ENCODE measurements around a stretch of chr22.

GRCh38 chr22:39472357-39473448 lies 15.9 kb downstream of the MGAT3 start:
- PRO-cap, result bidirectional peak, plus-strand start at chr22:39472763, minus-strand start at chr22:39472524

- PRO-cap, result no peak
These were observed 15.4 kb upstream of the MIEF1 start for GRCh38 chr22:39486749-39487100.

DNA sequence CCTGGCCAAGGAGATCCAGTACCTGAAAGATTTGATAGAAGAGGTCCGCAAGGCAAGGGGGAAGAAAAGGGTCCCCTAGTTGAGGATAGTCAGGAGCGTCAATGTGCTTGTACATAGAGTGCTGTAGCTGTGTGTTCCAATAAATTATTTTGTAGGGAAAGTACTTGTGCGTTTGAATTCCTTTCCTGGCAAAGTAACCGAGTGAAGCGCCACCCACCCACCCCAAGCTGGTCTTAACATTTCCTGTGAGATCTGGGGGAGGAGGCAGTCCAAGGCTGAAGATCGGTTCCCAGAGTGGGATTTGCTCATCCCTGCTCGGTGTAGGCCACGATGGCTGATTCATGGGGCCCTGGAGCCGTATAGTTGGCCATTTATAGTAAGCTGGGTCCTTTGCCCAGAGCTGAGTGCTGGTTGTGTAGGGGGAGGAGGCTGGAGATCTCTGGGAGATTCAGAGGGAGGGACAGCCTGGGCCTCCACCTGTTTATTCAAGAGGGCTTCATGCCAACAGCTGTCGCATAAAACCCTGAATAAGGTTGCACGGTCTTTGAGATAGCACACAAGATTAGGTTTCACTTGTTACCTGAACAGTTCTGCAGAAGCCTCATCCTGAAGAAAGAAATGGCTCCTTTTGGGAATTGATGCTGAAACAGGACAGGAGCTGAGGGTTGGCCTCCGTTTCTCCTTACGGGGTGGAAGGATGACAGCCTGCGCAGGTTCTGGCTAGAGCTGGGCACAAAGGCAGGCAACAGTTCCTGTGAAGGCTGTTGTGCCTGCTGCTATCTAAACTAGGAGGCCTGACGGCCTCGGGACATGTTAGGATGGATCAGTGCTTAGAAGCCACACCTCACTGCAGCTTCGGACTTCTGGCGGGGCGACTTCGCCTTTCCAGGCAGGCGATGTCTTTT lies 2.4 kb downstream of the ATF4 start:
- PRO-cap, result no peak

DNA sequence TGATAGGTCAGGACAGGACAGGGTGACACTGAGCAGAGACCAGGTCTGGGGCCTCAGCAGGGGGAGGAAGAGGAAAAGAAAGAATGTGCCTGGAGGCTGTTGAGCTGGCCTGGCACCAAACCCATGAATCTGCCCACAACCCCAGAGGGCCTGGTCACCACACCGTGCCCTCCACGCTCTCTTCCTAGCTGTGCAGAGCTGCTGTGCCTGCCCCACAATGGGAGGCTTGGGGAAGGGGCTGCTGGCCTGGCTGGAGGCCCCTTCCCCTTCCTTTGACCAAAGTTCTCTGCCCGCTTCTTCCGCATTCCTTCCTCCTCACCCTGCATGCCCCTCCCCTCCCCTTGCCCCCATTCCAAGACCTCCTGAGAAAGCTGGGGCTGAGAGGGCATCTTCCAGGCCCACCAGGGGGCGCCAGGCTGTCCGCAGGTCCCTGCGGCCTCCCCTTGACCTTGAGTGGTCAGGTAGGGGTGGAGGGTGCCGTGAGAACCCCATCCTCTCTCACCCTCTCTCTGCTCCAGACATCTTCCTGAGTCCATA lies 11.0 kb upstream of the CACNA1I start:
- PRO-cap, result no peak

DNA sequence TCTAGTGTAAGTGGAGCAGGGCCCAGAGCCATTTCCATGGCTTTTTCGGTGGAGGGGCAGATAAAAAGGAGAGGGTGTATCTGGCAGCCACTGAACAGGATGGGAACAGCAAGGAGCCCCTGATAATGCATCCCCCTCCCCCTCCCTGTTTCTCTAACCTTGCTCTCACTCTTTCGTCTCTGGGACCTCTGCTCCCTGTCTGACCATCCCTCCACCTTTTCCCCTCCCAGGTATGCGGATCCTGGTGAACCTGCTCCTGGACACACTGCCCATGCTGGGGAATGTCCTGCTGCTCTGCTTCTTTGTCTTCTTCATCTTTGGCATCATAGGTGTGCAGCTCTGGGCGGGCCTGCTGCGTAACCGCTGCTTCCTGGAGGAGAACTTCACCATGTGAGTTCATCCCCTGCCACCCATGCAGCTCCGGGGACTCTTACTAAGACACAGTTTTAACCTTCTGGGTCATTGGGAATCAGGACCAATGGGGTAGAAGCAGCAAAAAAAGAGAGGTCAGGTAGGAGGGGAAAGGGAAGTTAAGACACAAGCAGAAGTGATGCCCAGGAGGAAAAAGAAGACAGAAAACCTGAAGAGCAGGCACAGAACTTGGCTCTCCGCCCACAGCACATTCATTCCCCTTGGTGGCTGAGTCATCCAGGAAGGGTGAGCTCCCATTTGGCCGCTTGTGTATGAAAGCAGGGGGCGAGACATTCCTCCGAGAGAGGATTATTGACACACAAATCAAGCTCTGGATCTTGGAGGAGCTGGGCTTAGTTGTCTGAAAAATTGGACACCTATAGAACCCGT lies 64.0 kb downstream of the CACNA1I start:
- PRO-cap, result no peak

GRCh38 chr22:39727405-39727882 lies 156.9 kb downstream of the CACNA1I start:
- PRO-cap, result no peak

DNA sequence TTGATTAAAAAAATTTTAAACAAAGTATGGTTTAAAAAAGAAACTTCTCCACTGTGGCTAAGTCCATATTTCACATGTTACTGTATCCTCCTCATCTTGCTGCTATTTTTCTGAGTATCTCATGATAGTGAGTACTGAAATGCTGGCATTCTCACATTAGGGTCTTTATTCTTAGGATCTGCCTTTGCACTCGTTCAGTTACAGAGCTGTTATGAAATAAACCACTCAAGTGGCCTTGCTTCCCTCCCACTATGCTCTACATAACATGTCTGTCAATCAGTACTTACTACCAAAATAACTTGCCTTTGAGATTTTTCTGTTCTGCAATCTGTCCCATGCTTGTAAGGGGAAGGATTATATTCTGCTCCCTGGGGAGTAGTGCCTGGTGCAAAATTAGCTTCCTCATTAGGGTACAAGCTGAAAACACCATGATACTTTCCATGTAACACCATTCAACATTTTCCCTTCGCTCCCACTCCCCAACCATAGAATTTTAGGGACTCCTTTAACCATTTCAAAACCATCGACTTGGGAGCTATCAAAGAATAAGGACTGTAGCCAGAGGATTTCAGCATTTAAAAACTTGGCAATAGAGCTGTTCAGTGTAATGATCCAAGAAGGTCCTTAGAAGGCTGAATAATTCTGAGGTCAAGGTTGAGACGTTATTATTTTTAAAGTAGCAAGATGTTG lies 1.9 kb upstream of the GRAP2 start:
- PRO-cap, result no peak

- PRO-cap, result no peak
These were observed 26.5 kb upstream of the TMA7B start for GRCh38 chr22:39933567-39934303.

GRCh38 chr22:39937601-39938141 lies 22.5 kb upstream of the TMA7B start:
- PRO-cap, result no peak

DNA sequence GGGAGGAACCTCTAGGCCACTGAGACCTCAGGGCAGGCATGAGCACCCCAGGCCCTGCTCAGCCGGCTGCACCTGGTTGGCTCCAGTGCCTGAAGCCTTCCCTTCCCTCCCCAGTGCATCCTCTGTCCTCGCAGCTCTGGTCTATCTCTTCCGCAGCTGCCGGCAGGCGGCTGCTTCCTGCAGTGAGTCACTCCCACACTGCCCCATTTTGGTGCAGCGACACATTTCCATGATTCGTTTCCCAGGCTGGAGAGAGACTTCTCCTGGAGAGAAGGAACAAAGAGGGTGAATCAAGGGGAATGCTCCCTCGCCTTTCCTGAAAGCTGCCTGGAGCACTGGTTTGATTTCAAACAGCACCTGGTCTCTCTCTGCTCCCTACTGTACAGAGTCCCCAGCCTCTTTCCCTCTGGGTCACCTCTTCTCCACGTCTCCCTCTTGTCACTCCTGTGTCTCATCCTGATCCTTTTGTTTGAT lies 592 bp upstream of the TMA7B start:
- PRO-cap, result no peak

- PRO-cap, result no peak
These were observed 88.6 kb downstream of the FAM83F start for GRCh38 chr22:40083048-40083981.

DNA sequence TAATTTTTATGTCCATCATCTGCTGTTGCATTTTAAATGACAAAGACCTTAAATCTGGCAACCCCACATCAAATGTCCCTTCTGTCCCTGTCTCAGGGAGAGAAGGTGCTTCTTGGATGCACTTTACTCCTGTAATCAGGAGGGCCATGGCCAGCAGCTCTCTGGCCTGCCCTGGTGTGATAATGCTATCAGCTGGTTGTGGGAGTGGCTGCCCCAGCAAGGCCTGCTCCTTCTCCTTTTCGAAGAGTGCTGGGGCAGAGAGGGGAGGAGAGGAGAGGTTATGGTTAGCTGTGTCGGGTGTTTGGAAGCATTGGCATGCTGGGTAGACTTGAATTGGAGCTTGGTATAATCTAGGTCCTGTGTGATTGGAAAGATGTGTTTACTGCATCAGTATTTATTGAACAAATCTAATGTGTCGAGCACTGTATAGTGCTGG lies 12.8 kb downstream of the TNRC6B start:
- PRO-cap, result no peak

DNA sequence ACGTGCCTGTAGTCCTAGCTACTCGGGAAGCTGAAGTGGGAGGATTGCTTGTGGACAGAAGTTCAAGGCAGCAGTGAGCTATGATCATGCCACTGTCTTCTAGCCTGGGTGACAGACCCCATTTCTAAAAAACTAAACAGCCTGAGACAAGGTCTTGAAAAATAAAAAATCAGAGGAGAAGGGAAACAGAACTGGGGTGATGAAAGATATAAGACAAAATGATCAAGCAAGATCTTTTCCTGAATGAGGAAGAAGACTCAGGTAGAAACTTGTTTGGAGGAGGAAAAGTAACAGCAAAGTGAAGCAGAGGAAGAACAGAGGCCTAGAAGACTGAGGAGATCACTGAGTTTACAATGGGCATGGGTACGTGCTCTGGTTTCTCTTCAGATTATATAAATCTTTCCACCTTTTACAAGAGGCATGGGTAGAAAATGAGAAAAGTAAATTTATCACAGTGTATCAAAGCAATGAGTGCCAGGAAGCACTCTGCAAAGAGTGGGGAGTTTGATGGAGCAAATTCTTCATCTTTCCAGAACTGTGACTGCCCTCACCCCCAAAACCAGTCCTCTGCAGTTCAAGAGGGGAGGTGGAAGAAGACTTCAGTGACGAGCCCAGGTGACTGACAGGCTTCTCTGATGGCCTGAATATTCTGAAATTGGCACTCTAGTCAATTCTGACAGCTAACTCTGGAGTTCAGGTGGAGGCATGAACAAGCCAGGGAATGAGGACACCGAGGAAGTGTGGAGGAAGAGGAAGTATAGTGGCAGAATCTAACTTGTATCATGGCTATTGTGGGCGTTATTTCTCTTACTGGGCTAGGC lies 3.3 kb upstream of the ADSL start:
- PRO-cap, result no peak

GRCh38 chr22:40509307-40510322 lies 126.9 kb downstream of the MRTFA start:
- PRO-cap, result no peak

- PRO-cap, result no peak
These were observed 1.8 kb downstream of the SLC25A17 start for GRCh38 chr22:40816971-40818164.

DNA sequence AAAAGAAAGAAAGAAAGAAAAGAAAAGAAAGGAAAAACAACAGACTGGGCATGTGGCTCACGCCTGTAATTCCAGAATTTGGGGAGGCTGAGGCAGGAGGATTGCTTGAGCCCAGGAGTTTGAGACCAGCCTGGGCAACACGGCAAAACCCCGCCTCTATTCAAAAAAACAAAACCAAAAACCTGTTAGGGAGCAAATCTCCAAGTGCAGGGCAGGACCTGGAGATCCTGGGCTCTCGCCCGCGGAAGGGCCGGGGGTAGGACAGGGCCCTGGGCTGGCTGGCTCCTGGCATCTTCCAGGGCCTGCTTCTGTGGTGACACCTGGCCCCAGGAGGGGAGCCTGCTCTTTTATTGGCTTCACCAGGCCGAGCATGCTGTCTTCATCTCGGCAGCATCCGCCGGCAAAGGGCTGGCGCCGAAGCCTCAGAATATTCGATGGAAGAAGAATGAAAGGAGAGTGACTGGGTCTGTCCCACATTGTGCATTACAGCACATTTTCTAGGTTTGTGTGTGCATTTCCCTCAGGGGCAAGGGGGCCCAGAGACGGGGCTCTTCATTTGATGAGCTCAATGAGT lies 69.8 kb downstream of the RBX1 start:
- PRO-cap, result unidirectional peak, plus-strand start at position 230 of the sequence

DNA sequence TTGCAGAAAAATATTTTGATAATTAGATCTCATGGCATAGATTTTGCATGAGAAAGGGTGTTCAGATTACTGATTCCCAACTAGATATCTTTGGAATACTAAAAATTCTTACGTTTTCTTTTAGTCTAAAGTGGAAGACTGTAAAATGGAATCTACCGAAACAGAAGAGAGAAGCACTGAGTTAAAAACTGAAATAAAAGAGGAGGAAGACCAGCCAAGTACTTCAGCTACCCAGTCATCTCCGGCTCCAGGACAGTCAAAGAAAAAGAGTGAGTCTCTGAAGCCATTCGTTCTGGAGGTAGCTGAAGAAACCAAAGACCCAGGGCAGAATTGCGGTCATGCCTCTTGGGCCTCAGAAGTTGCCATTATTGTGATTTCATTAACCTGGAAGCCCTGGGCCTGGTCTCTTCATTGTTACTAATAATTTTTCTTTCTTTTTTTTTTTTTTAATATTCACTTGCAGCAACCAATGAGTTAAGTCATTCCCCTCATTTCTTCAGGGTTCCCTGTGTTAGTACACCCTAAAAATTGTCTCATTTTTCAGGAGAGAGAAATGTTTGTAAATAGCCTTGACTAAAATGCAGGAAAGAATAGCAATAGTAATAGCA lies 52.9 kb upstream of the L3MBTL2 start:
- PRO-cap, result no peak

- PRO-cap, result no peak
These were observed 28.1 kb upstream of the L3MBTL2 start for GRCh38 chr22:41176770-41177629.

DNA sequence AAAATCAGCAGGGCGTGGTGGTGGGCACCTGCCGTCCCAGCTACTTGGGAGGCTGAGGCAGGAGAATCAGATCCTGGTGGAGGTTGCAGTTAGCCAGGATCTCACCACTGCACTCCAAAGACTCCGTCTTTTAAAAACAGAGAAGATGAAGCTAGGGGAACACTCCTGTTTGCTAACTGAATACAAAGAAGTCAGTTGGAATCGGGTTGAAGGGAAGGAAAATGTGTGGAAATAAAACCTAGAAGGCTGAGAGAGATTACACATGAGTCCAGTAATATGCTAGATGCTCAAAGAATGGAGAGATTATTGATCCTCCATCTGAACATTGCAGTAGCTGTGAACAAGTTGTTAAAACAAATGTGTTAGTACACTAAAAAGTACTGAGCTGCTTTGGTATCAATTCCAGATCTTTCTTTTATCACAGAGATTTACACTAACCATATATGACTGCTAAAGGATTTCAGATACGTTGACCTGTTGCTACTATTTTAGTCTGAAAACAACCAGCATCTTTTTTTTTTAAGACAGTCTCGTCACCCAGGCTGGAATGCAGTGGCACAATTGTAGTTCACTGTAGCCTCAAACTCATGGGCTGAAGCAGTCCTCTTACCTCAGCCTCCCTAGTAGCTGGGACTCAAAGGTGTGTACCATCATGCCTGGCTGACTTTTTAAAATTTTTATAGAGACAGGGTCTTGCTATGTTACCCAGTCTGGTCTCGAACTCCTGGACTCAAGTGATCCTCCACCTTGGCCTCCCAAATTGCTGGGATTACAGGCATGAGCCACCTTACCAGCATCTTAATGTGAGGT lies 24.3 kb upstream of the L3MBTL2 start:
- PRO-cap, result no peak

DNA sequence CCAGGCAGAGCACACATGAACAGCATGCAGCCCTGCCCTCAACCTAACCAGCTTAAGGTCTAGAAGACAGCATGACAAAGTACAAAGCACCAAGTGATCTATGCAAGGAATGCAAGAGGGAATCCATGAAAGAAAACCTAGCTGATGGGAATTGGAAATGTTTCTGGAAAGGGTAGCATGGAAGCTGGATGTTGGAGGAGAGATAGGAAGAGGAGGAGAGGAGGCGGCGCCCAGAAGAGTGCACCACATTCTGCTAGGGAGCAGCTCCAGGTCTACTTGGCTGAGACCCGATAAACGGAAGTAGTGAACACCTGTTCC lies 23.7 kb upstream of the L3MBTL2 start:
- PRO-cap, result no peak